ENCODE measurements around the gene SLF1.

GRCh38 chr5:91106799-91107502 lies 276.2 kb downstream of the ARRDC3 start:
- PRO-cap: no peak
- RAMPAGE, long total RNA, 4 experiments: no peak in any of the 4 experiments

- PRO-cap: no peak
- RAMPAGE, long total RNA, 4 experiments: no peak in any of the 4 experiments
Measured at GRCh38 chr5:91121603-91121930, 261.6 kb downstream of the ARRDC3 start.

DNA sequence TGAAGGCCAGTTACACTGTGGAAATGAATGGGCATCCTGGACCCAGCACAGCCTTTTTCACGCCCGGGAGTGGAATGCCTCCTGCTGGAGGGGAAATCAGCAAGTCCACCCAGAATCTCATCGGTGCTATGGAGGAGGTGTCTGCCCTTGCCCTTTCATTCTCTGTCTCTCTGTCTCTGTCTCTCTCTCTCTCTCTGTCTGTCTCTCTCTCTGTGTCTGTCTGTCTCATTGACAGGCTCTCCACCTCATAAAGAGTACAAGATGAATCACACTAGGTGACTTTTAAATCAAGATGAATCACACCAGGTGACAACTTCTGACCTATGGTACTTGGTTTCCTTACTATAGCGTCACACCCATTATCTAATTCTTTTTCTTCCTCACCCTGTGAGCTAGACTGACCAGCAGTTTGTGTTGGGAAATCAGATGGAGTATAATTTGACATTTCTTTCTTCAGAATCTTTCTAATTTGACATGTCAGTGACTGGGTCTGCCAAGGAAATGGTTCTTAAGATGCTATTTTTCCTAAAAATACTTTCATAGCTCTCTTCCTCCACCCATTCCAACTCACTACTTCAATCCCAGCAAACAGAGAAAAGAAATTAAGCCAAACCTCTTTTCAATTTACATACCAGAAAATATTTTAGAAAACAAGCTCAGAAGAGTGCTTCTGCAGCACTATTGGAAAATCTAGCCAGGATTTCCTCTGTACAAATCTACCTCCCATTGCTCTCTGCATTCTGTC lies 232.9 kb downstream of the ARRDC3 start:
- PRO-cap: no peak
- RAMPAGE, long total RNA, 4 experiments: no peak in any of the 4 experiments

- PRO-cap: no peak
- RAMPAGE, long total RNA, 4 experiments: no peak in any of the 4 experiments
Measured at GRCh38 chr5:91279292-91279695, 103.8 kb downstream of the ARRDC3 start.

DNA sequence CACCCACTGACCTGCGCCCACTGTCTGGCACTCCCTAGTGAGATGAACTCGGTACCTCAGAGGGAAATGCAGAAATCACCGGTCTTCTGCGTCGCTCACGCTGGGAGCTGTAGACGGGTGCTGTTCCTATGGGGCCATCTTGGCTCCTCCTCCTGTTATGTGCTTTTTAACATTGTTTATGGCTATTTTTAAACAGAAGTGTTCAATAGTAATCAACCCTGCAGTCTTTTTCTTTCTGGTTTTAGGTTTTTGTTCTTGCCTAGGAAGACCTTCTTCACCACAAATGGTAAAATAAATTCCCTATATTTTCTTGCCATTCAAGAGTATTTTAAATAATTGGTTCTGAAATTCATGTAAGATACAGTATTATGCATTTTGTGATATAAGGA lies 816.2 kb upstream of the ARRDC3 start:
- PRO-cap: no peak
- RAMPAGE, long total RNA, 4 experiments: no peak in any of the 4 experiments

- PRO-cap: no peak
- RAMPAGE, long total RNA, 4 experiments: no peak in any of the 4 experiments
Measured at GRCh38 chr5:92641093-92641328, 942.0 kb upstream of the NR2F1 start.

- PRO-cap: no peak
- RAMPAGE, long total RNA, 4 experiments: no peak in any of the 4 experiments
Measured at GRCh38 chr5:93162041-93162716, 420.8 kb upstream of the NR2F1 start.

- PRO-cap: no peak
- RAMPAGE, long total RNA, 4 experiments: no peak in any of the 4 experiments
Measured at GRCh38 chr5:93588595-93589043, 5.6 kb downstream of the NR2F1 start.

- PRO-cap: no peak
- RAMPAGE, long total RNA, 4 experiments: no peak in any of the 4 experiments
Measured at GRCh38 chr5:93593243-93594182, 10.5 kb downstream of the NR2F1 start.

- PRO-cap: no peak
- RAMPAGE, long total RNA, 4 experiments: no peak in any of the 4 experiments
Measured at GRCh38 chr5:93598192-93599191, 15.5 kb downstream of the NR2F1 start.

- PRO-cap: no peak
- RAMPAGE, long total RNA, 4 experiments: no peak in any of the 4 experiments
Measured at GRCh38 chr5:93599424-93599775, 16.4 kb downstream of the NR2F1 start.

DNA sequence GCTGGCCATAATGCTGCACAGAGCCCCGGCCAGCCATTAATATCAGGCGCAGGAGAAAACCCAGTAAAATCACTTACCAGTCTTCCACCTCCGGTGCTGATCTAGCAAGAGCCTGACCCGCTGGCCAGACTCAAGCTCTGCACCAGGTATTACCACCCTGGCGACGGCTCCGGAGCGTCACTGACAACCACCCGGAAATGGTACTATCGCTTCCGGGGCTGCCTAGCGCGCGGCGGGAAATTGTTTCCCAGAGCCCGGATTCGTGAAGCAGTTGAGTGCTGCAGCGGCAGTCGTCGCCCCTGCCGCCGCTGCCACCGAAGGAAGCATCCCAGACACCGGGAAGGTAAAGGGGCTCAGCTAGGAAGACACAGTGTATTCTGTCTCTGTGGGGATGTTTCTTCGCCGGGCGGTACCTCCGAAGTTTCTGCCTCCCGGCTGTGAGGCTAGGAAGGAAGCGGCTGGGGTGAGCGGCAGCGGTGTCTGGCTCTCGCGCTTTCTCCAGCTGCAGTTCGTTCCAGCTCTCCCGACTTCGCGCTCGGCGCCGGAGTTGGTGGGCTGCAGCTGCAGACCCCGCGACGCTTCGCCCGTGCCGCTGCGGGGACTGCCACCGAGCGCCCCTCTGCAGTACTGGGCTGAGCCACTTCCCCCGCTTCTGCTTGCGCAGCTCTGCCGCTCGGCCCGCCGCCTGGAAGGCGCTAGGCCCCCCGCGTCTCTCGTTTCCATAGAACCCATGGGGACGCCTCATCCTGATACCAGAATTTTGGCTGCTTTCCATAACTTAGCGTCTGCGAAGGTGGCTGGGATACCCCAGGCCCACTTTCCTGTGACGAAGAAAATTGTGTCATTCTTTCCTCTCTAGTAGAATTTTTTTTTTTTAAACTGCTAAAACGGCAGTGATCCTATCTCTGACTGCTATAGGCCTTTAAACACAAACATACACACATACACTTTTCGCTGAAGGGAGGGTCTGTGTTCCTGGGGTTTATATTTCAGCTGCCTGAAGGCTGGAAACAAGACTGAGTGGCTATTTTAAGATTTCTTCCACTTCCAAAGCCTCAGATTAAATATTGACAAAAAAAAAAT lies at the start of gene SLF1:
Gene SLF1 (plus strand): TSS at position 247 of the 1,083 bp plus-strand sequence.
- PRO-cap: no peak
- RAMPAGE, long total RNA, 4 experiments: start-site peak on the plus strand in 4 of 4 experiments, centred at positions 248 to 266 of the sequence, 30 to 70 reads per replicate; start-site peak on the minus strand in 1 of 4 experiments, centred at position 158 of the sequence, 14 reads per replicate

- PRO-cap: no peak
- RAMPAGE, long total RNA, 4 experiments: no peak in any of the 4 experiments
Measured at GRCh38 chr5:94894396-94895071, 276.1 kb downstream of the SLF1 start.

- PRO-cap: no peak
- RAMPAGE, long total RNA, 4 experiments: no peak in any of the 4 experiments
Measured at GRCh38 chr5:94931374-94931987, 313.0 kb downstream of the SLF1 start.

- PRO-cap: unidirectional peak, minus-strand start at chr5:95081645
- RAMPAGE, long total RNA, 4 experiments: start-site peak on the minus strand in 1 of 4 experiments, at chr5:95081624-95081651 at its widest, 1,068 reads per replicate
Measured at GRCh38 chr5:95081371-95081996, 203.4 kb downstream of the MCTP1 start.

- PRO-cap: no peak
- RAMPAGE, long total RNA, 4 experiments: no peak in any of the 4 experiments
Measured at GRCh38 chr5:95283645-95284009, 1.3 kb downstream of the MCTP1 start.

DNA sequence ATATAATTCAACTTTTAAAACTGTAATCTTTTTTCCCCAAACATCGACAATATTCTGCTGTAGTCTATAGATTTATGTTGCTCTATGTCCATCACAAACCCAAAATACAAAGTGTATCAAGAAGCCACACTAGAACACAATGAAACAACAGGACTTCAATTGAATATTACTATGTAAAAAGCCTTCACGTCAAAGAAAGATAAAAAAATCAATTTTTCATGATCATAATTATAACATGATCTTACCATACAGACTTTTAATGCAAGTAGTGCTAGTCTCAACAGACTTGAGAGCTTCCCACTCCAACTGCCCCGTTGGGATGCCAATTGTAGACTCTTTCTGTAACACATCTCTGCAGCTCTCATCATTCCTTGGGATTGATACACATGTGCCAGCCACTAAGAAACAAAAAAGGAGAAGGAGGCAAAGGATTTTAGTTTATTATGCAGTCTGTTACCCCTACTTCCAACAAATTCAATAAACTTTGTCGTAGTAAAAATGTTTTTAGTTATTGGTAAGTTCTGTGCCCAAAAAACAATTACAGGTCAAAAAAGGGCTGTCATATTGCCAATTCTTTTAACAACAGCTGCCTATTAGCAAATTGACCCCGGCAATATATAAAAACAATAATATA lies 76.6 kb downstream of the SKIC3 start:
- PRO-cap: no peak
- RAMPAGE, long total RNA, 4 experiments: no peak in any of the 4 experiments

GRCh38 chr5:95560144-95560447 lies 5.2 kb downstream of the ARSK start:
- PRO-cap: no peak
- RAMPAGE, long total RNA, 4 experiments: no peak in any of the 4 experiments

DNA sequence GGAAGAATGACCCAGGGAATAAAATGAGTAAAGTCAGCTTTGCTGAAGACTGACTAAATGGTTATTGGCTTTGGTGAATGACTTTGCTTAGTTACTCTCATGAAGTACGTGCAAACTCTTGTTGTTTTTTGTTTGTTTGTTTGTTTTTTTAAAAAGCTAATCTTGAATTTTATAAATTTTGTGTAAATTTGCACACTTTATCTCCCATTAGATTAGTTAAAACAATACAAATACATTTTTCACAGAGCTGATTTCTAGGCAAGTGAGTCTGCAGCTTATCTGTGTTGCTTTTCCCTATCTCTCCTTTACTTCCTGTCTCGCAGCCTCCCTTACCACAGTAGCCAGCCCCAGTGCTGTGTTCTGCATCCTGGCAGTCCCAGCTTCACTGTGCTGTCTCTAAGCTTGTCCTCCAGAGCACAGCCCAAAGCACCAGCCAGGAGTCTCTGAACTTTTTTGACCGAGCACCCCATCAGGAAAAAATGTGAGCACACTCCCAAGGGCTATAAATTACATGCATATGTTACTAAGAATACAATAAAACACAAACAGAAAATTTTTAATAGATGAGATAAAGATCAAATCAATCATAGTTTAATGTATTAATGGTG lies 7.6 kb upstream of the RHOBTB3 start:
- PRO-cap: no peak
- RAMPAGE, long total RNA, 4 experiments: no peak in any of the 4 experiments

DNA sequence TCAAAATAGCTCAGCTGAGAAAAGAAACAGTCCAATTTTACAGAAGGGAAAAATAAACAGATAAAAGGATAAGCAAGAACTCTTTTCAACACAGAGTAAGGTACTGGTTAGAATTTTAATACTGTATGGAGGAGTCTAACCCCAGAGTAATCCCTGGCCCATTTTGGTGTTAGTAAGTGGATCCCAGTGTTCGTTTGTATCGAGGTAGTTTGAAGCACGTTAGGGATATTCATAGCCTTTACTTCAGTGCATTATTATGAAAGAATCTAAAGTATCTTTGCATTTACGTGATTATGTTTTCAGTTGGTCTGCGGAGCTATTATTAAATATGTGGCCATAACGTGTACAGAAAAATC lies 912 bp upstream of the RHOBTB3 start:
- PRO-cap: no peak
- RAMPAGE, long total RNA, 4 experiments: no peak in any of the 4 experiments